CMK (cell line): ENCODE measurements around the genes PTGDS, LCNL1, LRRC26, SSNA1, TPRN, CYSRT1 and RNF224.

- RRBS = 2% methylated on average over 21 of the region's 47 CpGs
These were observed 405 bp downstream of the DIPK1B start for GRCh38 chr9:136712706-136713247.

DNA sequence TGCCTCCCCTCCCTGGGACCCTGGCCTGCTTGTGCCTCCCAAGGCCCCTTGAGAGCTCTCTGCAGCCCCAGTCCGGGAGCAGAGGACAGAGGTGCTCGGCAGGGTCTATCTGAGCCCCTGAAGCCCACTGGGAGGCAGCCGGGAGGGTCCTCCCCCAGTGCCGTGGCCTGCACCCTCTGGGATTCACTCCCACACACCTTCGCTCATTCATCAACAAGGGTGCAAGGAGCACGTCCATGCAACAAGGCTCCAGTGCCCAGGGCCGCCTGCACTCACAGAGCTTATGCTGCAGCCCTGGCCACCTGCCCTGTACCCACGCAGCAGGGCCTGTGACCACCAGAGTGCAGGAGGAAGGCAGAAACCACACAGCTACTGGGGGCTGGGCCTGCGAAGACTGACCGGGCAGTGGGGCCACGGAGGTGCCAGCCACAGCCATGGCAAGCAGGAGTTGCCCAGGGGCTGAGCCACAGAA, 834 bp upstream of the LCN6 start:
- RRBS = 67% methylated on average over 3 of the region's 11 CpGs

GRCh38 chr9:136801909-136802863, 5.6 kb upstream of the RABL6 start:
- RRBS = no CpG with 5 or more reads among the region's 18 CpGs

GRCh38 chr9:136919965-136920622, 24.4 kb downstream of the FBXW5 start:
- RRBS = 98% methylated on average over 5 of the region's 21 CpGs

- RRBS = no CpG with 5 or more reads among the region's 65 CpGs
These were observed 3.4 kb downstream of the FBXW5 start for GRCh38 chr9:136940951-136941772.

DNA sequence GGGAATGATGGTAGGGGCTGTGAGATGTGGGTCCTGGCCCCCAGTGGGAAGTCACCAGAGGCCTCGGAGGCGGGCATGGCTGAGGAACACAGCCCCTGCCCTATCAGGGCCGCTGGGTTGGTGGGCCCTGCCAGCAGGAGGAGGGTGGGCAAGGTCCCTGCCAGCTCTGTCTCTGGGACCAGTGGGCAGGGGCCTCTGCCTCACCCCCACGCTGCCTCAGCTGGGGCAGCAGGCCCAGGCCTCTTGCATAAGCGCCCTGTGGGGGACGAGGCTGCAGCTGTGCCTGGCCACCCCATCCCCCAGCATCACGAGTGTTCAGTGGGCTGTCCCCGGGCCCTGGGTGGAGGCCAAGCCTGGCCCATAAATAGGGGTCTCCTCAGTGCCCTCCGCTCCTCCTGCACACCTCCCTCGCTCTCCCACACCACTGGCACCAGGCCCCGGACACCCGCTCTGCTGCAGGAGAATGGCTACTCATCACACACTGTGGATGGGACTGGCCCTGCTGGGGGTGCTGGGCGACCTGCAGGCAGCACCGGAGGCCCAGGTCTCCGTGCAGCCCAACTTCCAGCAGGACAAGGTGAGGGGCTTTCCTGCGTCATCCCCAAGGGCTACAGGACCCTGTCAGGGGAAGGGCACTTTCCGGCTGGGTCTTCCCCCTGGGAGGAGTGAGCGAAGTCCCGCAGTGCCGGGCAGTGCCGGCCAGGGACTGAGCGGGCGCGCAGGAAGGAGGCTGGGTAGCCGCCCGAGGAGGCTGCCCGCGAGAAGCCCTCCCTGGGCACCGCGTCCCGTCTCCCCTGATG, at the start of gene PTGDS:
Gene PTGDS (plus strand): TSS at position 389 of the 800 bp plus-strand sequence.
- RRBS = 89% methylated on average over 17 of the region's 31 CpGs

GRCh38 chr9:136982391-136983172, at the start of gene LCNL1:
Gene LCNL1, plus strand, starts transcription at chr9:136982993.
- RRBS = no CpG with 5 or more reads among the region's 17 CpGs

- RRBS = 2% methylated on average over 2 of the region's 13 CpGs
These were observed 3.3 kb upstream of the FUT7 start for GRCh38 chr9:137035179-137035594.

DNA sequence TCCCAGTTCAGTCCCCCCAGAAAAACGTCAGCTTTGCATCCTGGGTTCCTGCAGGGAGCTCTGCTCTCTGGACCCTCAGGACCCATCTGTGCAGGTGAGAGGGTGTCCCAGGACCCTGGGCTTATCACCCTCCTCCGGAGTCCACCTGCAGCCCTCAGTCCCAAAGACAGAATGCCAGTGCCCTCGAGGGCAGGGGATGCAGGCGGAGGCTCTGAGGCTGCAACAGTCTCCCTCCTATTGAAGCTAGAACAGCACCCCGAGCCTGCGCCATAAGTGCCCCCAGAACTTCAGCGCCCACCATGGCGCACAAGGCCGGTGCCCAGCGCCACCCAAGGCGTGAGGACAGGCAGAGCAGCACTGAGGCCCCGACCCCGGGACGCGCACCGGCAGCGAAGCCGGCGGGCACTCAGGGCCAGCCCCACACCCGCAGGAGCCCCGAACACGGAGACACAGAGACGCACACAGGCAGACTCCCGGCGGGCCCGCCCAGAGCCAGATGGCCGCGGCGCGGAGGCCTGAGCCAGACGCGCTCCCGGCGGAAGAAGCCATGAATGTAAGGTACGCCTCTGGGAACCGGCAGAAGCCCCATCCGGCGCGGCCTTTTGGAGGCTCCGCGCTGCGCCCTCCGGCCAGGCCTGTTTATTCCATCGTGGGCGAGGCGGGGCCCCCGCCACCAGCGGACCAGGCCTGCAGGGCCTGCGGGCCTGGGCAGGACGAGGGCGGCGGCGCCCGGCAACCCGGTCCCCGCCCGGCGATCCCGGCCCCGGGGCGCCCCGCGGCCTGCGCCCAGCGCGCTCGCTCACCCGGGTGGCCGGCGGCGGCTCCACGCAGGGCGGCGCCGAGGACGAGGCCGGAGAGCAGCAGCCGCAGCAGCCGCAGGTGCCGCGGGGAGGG, 655 bp downstream of the NPDC1 start:
- RRBS = 29% methylated on average over 57 of the region's 81 CpGs

GRCh38 chr9:137129602-137130089, 9.3 kb upstream of the GRIN1 start:
- RRBS = 2% methylated on average over 18 of the region's 65 CpGs

DNA sequence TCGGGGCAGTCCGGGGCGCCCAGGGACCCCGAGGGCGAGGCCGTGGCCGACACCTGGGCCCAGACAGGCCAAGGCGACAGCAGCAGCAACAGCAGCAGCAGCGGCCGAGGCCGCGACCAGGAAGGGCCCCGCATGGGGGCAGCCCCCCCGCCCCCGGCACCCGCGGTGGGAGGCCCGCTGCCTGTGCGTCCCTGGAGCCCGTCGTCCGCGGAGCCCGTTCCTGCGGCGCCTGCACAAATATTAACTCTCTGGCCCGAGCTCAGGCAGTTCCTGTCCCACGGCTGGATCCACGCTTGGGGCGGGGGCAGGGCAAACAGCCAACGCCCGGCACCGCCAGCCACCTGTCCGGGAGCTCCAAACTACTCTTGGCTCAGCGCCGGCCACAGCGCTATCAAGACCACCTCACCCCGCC, at the start of gene LRRC26:
Gene LRRC26 (minus strand): TSS at position 242 of the 412 bp plus-strand sequence.
- RRBS = 97% methylated on average over 1 of the region's 38 CpGs

DNA sequence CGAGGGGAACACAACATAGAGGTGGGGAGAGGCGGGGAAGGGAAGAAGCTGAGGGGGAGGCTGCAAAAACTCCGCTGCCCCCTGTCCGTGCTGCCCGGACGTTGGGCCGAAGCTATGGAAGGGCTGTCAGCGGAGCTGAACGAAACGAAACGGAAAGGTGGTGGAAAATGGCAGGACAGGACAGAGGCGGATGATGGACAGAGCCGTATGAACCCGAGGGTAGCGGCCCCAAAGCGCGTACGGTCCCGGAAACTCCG, 305 bp downstream of the ANAPC2 start:
- RRBS = 3% methylated on average over 2 of the region's 20 CpGs

GRCh38 chr9:137188384-137189450, at the start of gene SSNA1:
Gene SSNA1, plus strand, starts transcription at chr9:137188676.
- RRBS = 1% methylated on average over 54 of the region's 116 CpGs

DNA sequence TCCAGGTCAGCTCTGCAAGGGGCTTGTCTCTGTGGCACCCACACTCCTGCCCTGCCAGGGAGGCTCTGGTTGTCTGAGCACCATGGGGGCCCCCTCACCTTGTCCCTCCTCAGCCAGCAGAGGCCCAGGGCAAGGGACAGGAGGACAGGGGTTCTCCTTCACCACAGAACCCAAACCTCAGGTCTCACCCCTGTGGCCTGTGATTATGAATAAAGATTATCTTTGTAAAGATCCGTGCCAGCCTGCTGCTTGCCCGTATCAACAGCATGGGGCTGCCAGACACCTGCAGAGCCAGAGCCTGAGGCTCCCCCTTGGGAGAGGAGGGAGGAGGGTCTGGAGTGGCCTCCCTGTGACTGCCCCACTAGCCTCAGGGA, 1.6 kb downstream of the SSNA1 start:
- RRBS = no CpG with 5 or more reads among the region's 2 CpGs

GRCh38 chr9:137197828-137198202, 2.7 kb downstream of the TPRN start:
- RRBS = 94% methylated on average over 4 of the region's 10 CpGs

- RRBS = 1% methylated on average over 54 of the region's 124 CpGs
These were observed at the start of gene TPRN for GRCh38 chr9:137200170-137200897. Gene TPRN, minus strand, starts transcription at chr9:137200741.

- RRBS = 22% methylated on average over 4 of the region's 17 CpGs
These were observed at the start of gene CYSRT1 for GRCh38 chr9:137224792-137225413. Gene CYSRT1, plus strand, starts transcription at chr9:137225174.

DNA sequence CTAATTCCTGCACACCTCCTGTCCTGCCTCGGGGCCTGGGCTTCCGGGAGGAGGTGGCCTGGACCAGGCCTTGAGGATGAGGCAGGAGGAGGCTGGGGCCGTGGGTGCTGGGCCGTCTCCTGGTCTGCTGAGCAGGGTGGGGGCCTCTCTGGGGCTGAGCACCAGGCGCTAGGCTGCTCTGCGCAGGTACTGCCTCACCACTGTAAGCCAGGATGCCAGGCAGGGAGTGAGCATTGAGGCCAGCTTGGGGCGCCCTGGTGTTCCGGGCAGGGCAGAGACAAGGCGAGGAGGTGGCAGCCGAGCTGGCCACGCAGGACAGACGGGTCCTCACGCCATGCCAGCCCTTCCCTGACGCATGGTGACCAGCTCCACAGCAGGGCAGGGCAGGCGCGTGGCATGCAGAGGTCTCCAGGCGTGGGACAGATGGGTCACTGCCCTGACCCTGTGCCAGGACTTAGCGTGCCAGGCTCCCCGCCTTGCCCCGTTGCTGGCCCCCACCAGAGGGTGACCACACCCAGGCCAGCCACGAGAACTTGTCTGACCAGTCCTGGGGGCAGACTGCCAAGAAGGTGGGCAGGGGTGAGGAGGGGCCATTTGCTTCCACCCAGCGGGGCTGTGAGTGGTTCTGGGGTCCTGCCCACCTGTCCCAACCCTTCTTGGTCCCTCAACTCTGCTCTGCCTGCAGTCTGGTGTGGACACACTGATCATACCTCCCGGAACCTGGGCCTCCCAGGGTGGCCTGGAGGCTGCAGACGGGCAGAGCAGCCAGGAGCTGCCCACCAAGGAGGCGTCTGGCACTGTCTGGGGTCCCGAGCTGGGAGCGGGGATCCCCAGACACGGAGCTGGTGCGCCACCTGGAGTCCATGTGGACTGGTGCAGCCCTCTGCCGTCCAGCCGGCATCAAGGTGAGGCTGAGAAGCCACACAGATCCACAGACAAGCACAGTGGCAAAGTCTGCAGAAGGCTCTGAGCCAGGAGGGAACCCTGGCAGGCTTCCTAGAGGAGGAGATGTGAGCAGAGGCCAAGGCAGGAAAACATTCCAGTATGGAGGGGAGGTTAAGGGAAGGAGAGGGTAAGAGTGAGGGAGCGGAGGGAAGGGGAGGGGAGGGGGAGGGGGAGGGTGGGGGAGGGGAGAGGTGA, at the start of gene RNF224:
Gene RNF224 (plus strand): TSS at position 667 of the 1,140 bp plus-strand sequence.
- RRBS = no CpG with 5 or more reads among the region's 32 CpGs

GRCh38 chr9:137301935-137302130, 238 bp downstream of the NRARP start:
- RRBS = 1% methylated on average over 27 of the region's 40 CpGs

DNA sequence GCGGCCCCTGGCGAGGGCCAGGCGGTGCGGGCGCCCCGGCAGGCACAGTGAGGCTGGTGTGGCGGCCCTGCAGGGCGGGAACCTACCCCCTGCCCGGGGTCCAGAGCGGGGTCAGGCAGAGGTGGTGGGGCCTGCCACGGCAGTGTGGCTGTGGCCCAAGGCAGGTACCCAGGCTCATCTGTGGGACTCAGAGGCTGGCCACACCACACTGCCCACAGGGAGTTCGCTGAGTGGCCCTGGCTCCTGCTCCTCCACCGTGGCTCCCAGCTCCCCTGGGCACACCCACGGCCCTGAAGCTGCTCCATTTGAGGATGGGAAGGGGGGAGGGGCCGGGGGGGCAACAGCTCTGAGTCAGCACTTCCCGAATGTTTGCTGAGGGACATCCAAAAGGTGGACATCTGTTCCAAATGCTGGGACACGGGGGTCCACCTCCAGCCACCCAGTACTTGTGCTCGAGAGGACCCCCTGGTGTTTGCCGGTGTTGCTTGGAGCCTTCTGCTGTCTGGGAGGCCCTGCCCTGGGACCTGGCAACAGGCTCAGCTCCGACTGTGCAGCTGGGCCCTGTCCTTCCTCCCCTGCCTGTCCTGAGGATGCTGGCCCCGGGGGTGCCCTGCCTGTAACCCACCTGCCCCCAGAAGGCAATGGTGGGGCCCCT, 2.4 kb upstream of the NRARP start:
- RRBS = 79% methylated on average over 5 of the region's 21 CpGs